Hair follicle dermal papilla cell (primary cell): ENCODE measurements around a stretch of chr22.

DNA sequence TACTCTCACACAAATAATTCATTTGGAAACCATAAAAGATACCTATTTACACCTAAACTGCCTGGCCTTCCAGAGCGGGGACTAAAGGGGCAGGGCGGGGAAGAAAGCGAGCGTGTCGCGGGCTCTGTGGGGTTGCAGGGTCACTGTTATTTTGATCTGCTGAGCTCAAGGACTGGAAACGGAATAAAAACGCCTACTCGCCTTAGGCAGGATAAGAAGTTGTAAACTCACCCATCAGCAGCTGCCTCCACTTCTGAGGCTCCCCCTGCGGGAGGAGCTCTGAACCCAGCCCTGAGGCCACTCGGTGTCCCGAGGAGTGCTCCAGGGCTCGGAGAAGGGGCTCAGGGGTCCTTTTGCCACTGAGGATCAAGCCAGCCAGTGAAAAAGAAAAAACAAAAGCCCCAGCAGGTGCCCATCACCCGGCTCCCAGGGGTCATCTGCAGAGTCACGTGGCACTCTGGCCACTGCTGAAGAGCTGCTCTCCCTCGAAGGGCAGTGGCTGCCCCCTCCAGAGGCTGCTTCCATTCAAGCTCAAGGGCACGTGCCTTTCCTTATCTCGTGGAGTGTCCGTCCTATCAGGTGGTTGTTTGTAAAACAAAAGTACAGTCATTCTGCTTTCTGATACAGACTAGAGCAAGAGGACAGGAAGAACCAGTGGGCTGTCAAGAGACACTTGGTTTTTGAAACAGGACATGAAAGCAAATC is 29.0 kb downstream of the NUP50 start:
- CAGE, long polyA plus RNA = no peak

GRCh38 chr22:45209310-45209967 is 31.3 kb downstream of the KIAA0930 start:
- CAGE, long polyA plus RNA = no peak

- CAGE, long polyA plus RNA = no peak
Observed at GRCh38 chr22:45212856-45213420, 27.8 kb downstream of the KIAA0930 start.

DNA sequence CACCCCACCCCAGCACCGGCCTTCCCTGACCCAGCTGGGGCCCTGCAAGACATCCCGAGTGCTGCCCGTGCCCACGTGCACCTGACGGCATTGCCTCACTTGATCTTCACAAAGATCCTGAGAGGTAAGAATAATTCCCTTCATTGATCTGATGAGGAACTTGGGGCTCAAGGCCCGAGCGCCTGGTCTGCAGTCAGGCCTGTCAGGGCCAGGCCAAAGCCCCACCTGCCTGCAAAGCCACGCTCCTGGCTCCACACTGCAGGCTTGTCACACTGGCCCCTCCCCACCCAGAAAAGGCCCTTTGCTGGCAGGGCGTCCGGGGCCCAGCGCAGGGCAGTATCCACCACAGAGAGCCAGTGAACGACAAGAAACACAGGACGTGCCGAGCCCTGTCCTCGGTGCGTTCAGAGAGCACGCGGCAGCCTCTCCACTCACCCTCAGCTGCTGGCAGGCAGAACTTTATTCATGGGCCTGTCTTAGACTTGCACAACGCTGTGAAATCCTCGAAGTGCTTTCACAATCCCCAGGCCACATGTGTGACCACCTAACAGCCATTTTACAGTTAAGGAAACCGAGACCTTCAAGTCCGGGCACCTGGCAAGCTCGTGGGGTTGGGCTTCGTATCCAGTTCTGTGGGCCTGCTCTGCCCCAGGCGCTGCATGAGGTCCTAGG is 14.8 kb downstream of the KIAA0930 start:
- CAGE, long polyA plus RNA = no peak

DNA sequence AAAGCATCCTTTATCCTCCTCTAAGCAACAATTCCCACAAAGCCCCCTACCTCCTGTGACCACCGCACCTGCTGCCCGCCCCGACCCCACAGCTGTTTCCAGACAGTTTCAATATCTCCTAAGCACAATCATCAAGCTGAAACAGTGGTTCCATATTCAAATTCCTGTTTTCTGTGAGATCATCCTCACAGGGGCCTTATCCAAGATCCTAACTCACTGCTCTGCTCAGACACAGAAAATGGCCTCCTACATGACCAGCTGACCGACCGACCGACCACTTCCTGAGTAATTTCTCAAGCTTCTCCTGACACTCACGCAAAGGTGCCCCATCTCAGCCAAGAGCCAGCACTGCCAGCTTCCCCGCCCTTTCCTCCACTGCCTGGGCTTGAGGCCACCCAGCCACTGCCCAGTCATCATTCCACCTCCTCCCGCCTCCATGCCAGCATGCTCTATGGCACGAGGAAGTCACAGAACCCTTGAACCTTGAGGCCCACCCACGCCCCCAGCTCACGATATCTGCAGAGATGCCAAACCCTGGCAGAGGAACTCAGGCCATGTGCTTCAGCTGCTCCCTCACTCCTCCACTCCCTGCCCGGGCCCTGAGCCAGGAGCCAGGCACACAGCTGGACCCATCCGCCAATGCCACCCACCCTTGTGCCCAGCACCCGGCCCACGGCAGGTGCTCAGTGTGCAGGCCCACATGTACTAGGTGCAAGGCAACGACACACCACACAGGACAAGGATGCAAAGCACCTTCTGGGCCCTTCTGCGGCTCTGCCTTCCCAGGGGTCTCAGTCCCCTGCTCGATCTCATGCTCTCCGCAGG is 14.0 kb downstream of the KIAA0930 start:
- CAGE, long polyA plus RNA = no peak

DNA sequence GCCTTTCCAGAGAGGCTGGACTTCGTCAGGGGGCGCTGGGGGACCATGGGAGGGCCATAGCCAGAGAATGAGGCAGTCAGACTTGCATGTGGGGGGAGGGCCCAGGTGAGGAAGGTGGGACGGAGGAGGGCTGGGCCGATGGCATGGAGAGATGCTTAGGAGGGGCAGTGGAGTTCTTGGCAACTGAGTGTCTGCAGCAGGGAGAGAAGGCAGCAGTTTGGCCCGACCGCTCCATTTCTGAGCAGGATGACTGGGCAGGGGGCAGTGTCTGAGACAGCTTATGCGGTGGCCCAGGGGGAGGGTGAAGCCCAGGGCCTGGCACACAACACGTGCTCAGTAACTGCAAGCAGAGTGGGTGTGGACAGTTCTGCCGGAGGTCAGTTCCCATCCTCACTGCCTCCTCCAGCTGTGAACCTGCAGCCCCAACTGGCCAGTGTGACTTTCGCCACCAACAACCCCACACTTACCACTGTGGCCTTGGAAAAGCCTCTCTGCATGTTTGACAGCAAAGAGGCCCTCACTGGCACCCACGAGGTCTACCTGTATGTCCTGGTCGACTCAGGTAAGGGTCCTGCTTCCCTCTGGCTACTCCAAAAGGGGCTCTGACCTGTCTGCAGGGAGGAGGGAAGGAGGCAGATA is 905 bp downstream of the UPK3A start:
- CAGE, long polyA plus RNA = no peak

DNA sequence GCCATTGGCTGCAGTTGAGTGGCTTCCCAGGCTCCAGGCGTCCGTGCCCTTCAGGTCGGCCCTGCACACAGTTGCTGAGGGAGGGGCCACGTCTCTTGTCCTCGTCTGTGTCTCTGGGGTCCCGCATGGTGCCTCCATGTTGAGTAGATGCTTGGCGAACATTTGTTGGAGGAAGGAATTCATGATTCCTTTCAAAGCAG is 21.0 kb downstream of the FAM118A start:
- CAGE, long polyA plus RNA = no peak

- CAGE, long polyA plus RNA = no peak
Observed at GRCh38 chr22:45331981-45332823, 22.5 kb downstream of the FAM118A start.

DNA sequence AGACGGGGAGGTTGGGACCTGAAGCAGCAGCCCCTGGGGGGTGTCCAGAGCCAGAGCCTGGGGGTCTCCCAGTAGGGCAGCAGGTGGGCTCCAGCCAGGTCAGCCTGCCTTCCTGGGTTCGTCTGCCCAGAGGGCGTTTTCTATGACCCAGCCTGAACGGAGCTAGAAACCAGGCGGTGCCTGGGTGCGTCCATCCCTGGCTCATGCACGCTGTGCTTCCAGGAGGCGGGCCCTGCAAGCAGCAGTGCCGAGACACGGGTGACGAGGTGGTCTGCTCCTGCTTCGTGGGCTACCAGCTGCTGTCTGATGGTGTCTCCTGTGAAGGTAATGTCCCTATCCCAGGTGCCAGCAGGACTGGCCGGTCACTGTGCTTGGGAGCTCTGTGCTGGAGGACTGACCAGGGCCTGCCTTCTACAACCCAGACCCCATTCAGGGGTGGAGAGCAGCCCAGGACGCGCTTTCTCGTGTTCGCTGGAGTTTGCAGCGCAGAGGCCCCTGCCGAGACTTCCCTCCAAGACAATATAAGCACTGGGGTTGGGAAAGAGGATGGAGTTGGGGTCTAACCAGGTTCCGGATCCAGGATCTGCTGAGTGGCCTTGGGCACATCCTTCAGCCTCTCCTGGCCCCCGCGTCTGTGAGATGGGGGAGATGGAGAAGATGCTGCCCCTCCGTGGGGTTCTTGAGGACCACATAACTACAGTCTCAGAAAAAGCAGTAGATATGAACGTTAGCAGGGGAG is 30.3 kb downstream of the FBLN1 start:
- CAGE, long polyA plus RNA = no peak

- CAGE, long polyA plus RNA = no peak
Observed at GRCh38 chr22:45740294-45740662, 68.6 kb downstream of the ATXN10 start.

DNA sequence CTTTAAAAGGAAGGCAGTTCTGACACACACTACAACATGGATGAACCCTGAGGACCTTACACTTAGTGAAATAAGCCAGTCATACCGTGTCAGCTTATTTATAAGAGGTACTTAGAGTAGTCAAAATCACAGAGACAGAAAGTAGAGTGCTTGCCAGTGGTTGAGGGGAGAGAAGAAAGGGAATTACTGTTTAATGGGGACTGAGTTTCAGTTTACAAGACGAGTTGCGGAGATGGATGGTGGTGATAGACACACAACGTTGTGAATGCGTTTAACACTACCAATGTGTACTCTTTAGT is 146.0 kb downstream of the WNT7B start:
- CAGE, long polyA plus RNA = no peak

GRCh38 chr22:45887511-45888080 is 89.4 kb downstream of the WNT7B start:
- CAGE, long polyA plus RNA = no peak

GRCh38 chr22:45972262-45972789 is 4.6 kb downstream of the WNT7B start:
- CAGE, long polyA plus RNA = no peak

DNA sequence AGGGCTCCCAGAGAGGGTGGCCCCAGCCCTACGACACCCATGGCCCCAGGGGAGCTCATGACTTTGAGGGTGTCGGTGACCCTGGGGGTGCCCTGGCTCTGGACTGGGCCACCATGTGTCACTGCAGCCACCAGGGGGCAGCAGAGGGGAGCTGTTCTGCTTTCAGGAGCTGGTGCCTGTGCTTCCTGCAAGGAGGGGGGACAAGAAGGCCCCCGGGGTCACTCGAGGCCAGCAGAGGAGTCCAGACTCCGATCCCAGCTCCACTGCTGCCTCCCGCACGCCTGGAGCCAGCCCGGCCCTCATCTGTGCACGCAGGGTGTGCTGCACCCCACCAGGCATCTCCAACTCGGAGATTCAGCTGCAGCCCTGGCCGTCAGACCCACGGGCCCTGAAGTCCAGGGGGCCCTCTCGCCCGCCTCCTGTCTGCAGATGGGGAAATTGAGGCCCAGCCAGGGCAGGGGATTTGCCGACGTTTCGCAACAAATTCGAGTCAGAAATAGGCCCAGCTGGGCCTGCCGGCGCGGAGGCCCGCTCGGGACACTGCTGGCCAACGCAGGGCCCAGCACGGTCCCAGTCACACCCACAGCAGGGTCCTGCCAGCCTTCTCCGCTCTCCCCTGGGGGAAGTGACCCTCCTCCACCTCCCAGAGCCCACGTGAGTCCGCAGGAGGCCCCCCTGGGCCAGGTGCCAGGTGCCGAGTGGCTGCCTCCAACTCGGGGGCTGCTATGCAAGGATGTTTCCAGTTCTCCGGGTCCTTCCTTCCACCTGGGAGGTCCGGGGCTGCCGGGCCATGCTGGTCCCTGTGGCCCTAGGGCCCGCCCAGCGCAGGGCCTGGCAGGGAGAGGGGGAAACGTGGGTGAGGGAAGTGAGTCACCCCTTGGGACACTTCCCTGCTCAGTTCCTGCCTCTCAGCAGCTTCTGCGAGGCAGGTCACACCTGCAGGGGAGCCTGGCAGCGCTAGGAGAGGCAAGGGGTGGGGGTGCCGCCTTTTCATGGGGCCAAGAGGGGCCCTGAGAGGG is 29.7 kb upstream of the WNT7B start:
- CAGE, long polyA plus RNA = no peak

DNA sequence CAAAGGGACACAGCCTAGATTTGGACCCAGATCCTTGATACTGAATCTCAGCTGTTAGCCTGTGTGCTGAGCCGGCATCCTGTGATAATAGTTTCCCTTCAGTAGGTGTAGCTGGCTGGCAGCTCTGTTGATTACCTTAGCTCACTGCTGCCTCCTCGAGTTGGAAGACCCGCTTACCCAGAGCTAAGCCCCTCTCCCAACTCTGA is 59.7 kb upstream of the WNT7B start:
- CAGE, long polyA plus RNA = no peak

- CAGE, long polyA plus RNA = no peak
Observed at GRCh38 chr22:46057730-46058561, 81.0 kb upstream of the WNT7B start.

DNA sequence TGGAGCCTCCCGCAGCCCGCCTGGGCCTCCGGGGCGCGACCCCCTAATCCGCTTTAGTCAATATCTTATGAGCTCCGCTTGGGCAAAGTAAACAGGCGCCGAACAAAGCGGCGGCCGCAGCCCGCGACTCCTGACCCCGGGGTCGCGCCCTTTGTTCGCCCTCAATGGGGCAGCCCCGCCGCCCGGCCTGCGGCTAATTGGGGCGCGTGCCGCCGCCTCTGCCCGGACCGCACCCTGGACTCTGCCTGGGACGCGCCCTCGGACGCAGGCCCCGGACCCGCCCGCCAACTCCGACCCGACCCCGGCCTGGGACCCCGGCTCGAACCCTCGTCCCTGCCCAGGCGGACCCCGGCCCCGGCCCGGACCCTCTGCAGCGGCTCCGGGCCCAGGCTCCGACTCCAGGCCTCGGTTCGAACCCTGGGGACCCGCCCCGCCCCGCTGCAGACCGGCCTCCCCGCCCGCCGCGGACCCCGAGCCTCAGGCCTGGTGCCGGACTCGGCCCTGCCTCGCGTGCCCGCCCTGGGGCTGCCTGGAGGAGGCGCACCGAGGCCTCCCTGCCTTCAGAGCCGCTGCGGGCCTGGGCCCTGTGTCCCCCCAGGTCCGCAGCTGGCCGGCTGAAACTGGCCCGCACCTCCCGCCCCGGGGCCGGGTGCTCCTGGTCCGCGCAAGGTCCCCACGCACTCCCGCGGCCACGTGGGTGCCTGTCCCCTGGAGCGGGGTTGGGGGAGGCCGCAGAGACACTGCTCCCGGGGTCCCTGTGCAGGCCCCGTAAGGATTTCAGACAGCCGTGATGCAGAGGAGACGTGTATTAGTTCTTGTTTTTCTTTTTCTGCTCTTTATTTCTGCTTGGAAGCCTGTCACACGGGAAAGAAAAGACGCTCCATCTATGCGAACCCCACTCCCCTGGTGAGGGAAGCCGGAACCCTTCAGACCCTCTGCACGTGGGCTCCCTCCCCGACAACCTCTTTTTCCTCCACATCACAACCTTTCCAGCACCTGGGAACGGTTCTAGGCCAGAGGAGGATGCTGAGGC is 84.8 kb upstream of the WNT7B start:
- CAGE, long polyA plus RNA = no peak

DNA sequence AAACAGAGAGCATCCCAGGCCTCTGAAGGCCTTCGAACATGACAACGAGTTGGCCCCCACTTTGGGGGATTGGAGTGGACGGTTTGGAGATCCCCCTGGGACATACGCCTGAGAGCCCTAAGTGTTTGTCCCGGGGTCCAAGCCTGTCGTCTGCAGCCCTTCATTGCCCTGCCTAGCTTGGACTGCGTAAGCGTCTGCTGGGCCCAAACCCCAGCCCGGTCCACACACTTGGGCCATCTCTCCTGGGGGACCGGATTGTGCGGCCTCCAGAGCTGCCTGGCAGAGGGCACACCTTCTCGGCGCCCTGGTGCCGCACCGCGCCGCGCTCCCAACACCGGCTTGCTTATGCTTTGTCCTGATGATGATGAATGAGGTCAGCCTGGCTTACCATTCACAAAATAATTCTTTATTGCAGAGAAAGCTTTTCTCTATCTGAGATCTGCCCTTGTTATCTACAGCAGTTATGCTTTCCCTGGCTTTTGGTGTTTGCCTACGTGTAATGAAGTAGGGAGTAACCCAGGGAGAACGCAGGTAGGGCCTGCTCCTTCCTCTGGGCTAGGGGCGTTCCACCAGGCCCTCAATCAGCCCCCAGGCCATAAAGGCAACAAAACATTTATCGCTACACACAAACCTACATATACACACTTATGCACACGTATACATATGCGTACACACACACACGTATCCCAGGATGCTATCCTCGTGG is 85.9 kb upstream of the PPARA start:
- CAGE, long polyA plus RNA = no peak

DNA sequence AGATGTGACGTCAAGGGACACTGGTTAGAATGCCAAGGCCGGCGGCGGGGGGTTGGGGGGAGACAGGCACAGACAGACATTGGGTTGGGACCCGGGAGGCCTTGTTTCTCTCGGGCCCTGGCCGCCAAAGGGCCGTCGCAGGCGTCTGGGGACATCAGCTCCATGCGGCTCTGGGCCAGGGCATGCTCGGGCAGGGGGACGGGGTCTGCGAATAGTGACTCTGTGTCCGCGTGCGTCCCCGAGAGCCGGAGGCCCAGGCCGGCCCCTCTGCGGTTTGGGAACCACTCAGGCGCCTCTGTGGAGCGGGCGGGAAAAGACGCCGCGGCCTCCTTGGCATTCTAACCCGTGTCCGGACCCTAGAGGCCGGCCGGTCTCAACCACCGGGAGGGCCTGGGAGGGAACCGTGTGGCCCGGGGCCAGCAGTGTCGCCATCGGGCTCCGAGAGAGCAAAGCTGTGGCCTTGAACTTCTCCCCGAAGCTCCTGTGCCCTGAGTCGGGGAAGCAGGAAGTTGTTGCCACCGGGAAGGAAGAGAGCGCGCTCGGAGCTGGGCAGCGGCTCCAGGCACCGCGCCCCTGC is 80.3 kb upstream of the PPARA start:
- CAGE, long polyA plus RNA = no peak

DNA sequence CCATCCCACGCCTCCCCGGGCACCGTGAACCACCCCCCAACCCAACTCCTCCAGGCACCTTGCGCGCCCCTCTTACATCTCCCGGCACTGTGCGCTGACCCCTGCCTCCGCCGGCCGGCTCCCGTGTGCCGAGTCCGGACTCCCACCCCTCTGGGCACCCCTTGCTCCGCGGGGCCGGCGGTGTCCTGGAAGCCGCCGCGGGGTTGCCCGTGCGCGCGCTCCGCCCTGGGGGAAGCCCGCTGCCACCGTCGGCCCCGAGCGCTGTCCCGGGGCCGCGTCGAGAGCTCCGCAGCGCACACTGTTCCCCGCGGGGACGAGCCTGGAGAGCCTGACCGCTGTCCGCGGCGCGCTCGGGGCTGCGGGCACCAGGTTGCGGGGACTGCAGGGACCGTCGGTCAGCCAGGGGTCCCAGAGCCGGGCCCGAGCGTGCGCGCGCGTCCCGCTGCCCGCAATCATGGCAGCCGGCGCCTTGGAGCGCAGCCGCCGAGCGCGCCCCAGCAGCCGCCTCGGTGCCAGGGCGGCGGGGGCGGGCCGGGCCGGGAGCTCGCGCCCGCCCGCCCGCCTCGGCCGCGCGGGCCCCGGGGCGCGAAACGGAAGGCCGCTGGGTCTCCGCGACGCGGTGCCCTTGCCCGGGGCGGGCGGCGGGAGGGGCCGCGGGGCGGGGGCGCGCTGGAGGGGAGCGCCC is 79.6 kb upstream of the PPARA start:
- CAGE, long polyA plus RNA = no peak